REH cell (cell line): Measurements from ENCODE around the genes H1-0 and SOX10.

DNA sequence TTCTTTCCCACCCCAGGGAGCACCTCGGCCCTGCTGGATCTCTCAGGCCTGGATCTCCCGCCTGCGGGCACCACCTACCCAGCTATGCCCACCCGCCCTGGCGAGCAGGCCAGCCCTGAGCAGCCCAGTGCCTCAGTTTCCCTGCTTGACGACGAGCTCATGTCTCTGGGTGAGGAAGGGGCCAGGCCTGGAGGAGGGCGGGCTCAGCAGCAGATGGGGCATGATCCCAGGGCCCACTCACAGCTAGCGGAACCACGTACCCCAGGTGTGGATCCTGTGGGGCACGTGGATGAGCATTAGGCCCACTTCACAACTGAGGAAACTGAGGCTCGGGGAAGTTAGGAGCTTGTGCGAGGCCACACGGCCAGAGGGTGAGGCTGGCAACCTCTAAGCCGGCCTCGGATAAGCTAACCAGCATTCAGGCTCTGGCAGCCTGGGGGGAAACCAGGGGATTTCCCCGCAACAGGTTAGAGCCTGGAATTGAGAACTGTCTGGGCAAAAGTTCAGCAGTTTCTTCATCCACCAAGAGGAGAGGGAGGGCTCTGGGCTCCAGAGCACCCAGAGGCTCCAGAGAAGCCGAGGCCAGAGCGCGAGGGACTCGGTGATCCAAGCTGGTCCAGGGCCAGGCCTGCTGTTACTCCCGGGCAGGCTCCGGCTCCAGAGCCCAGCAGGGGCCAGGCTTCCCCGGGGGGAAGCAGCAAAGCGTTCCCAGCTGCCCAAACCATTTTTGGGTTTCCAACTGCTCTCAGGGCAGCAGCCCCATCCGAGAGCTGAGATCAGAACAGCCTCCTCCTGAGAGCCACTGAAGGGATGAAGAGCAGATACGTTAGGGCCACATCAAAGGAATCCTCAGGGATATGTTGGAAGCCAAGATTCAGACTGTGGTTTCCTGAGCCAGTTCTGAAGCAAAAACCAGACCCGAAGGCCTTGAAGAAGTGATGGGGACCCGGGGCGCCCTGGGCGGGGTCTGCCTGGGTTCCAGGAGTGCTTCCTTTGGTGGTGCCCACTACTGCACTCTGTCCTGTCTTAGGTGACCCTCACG, 13.4 kb upstream of the SH3BP1 start:
- PRO-cap: no peak

- PRO-cap: no peak
These were observed 2.9 kb upstream of the SH3BP1 start for GRCh38 chr22:37636296-37637162.

DNA sequence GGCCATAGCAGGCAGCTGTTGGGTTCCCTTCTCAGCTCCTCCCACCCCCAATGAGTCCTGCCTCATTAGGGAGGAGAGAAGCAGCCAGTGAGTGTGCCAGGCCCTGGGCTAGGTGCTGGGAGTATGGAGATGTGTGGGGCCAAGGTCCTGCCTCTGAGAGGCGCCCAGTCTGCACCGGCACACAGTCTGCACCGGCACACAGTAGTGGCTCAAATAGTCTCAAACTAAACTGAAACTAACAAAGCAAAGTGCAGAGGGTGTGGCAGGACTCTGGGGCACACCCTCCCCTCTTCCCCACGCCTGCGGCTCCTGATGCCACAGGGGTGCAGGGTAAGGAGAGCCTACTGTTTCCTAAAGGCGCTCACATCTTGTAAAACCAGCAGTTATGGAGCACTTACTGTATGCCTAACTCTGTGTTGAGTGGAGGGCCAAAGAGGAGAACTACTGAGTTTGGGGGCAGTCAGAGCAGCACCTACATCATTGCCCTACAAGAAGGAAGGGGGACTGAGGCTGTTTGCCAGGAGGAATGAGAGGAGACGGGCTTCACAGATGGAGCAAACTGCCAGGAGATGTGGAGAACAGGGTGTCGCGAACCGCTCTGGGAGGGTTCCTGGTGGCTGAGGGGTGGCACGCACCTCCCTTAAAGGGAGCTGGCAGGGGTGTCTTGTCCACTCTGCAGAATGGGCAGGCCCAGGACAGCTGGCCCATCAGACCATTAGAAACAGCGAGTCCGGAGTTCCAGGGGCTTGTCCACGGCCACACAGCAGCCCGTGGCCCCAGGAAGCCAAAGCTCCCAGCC, 899 bp upstream of the SH3BP1 start:
- PRO-cap: no peak

DNA sequence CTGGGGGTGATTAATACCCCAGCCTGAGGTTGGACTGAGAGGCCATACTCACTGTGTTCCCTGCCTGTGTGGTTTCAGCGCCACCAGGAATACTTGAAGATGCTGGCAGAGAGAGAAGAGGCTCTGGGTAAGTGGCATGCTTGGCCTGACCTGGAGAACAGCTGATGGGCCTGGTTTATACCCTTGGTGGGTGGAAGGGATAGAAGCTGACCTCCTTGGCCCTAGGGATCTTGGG, 2.0 kb downstream of the NOL12 start:
- PRO-cap: no peak

DNA sequence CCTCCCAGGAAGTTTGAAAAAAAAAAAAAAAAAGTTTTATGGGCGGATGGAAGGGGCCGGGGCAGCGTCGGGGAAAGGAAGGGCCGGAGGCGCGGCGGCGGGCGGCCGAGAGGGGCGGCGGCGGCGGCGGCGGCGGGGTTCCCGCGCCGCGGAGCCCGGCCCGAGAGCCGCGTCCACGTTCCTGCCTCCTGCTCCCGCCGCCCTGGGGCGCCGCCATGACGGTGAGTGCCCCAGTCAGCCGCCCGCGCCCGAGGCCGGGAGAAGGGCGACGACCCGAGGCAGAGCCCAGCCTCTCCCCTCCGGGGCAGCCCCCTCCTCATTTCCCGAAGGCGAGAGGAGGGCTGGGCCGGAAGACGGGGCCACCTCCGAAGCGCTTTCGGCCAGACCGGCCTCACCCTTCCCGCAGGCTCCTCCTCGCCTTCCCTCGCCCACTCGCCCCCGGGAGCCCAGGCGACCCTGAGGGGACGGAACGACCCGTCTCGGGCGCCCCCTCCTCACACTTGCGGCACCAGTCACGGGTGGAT, 49.4 kb downstream of the TRIOBP start:
- PRO-cap: bidirectional peak, plus-strand start at position 64 of the sequence, minus-strand start outside the sequence; bidirectional peak, plus-strand start at position 233 of the sequence, minus-strand start at position 183 of the sequence

GRCh38 chr22:37757342-37758063, 47.5 kb upstream of the H1-0 start:
- PRO-cap: no peak

DNA sequence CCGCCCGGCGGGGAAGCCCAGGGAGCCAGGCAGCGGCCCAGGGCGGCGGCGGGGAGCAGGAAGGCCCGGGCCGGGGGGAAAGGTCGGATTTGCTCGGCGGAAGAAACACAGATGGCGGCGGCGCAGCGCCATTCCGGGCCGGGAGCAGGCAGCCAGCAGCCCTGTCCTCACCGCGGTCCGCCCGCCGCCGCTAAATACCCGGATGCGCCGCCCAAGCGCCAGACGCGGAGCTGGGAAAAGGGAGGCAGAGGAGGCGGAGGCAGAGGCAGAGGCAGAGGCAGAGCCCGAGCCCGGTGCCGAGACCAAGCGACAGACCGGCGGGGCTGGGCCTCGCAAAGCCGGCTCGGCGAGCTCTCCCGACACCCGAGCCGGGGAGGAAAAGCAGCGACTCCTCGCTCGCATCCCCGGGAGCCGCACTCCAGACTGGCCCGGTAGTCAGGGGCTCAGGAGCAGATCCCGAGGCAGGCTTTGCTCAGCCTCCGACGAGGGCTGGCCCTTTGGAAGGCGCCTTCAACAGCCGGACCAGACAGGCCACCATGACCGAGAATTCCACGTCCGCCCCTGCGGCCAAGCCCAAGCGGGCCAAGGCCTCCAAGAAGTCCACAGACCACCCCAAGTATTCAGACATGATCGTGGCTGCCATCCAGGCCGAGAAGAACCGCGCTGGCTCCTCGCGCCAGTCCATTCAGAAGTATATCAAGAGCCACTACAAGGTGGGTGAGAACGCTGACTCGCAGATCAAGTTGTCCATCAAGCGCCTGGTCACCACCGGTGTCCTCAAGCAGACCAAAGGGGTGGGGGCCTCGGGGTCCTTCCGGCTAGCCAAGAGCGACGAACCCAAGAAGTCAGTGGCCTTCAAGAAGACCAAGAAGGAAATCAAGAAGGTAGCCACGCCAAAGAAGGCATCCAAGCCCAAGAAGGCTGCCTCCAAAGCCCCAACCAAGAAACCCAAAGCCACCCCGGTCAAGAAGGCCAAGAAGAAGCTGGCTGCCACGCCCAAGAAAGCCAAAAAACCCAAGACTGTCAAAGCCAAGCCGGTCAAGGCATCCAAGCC, at the start of gene H1-0:
H1-0 (plus strand) TSS at position 221 of the 1,054 bp plus-strand sequence.
- PRO-cap: bidirectional peak, plus-strand start at position 221 of the sequence, minus-strand start at position 144 of the sequence

DNA sequence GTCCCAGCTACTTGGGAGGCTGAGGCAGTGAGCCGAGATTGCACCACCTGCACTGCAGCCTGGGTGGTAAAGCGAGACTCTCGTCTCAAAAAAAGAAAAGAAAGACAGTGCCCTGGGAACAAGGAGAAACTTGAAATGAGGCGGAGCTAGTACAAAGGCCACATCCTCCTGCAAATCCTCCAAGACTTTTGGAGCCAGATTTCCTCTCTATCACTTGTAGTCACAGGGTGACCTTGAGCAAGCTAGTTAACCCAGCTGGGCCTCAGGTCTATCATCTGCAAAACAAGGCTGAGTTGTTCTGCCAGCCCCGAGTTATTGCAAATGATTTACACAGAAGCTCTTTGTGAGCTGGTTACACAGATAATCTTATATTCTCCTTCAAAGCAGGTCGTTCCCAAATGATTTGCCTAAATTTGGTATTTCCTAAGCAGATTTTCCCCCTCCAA, 1.9 kb downstream of the ANKRD54 start:
- PRO-cap: no peak

GRCh38 chr22:37909718-37910246, 3.7 kb downstream of the MICALL1 start:
- PRO-cap: no peak

DNA sequence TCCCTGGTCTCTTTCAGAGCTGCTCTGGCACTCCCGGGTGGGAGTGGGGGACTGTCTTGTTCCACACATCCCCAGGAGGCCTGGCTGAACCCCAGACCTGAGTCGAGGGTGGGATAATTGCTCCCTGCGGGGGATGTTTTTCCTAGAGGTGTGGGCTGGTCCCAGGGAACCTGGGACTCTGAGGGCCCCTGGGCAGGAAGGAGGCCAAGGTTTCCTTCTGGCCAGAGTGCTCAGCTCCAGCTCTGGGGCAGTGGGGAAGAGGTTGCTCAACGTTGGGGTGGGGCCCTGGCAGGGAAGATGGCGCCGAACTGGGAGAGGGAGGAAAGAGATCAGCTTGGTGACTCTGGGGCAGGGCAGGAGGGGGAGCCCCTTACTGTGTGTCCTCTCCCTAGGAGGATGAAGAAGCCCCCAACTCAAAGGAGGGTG, 2.0 kb downstream of the SOX10 start:
- PRO-cap: no peak

- PRO-cap: no peak
These were observed at the start of gene SOX10 for GRCh38 chr22:37984104-37985151. SOX10 (minus strand) TSS chr22:37984555.

GRCh38 chr22:38030217-38031335, 26.6 kb upstream of the PICK1 start:
- PRO-cap: no peak

GRCh38 chr22:38033279-38034028, 23.8 kb upstream of the PICK1 start:
- PRO-cap: no peak

DNA sequence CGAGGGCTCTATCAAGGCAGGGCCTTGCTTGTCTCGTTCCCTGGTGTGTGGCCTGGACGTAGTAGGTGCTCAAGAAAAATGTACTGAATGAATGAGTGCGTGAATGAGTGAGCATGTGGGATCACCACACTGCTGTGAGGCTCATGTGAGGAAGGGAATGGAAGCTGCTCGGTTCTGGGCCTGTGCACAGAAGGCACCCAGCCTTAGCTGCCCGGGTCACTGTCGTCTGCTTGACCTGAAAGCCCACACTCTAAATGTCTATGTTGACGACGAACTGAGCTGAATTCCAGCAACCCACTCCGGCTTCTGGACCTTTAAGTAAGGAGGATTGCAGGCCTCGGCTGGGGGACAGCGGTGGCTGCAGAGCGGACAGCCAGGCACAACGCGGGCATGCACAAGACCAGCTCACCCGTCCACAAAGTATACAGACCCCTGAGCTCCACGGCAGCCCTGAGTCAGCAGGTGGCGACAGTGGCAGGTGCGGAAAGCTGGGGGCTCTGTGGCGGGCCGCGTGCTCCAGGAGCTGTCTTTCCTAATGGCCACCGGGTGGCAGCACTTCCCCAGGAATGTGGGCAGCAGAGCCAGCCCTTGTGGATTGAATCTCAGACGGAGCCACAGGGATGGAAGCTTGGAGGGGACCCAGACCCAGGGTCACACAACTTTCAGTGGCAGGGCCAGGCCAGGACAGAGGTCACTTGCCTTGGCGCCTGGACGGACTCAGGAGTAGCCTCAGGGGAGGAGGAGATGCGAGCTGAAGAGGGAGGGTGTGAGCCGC, 5.1 kb upstream of the PICK1 start:
- PRO-cap: unidirectional peak, plus-strand start at position 605 of the sequence

DNA sequence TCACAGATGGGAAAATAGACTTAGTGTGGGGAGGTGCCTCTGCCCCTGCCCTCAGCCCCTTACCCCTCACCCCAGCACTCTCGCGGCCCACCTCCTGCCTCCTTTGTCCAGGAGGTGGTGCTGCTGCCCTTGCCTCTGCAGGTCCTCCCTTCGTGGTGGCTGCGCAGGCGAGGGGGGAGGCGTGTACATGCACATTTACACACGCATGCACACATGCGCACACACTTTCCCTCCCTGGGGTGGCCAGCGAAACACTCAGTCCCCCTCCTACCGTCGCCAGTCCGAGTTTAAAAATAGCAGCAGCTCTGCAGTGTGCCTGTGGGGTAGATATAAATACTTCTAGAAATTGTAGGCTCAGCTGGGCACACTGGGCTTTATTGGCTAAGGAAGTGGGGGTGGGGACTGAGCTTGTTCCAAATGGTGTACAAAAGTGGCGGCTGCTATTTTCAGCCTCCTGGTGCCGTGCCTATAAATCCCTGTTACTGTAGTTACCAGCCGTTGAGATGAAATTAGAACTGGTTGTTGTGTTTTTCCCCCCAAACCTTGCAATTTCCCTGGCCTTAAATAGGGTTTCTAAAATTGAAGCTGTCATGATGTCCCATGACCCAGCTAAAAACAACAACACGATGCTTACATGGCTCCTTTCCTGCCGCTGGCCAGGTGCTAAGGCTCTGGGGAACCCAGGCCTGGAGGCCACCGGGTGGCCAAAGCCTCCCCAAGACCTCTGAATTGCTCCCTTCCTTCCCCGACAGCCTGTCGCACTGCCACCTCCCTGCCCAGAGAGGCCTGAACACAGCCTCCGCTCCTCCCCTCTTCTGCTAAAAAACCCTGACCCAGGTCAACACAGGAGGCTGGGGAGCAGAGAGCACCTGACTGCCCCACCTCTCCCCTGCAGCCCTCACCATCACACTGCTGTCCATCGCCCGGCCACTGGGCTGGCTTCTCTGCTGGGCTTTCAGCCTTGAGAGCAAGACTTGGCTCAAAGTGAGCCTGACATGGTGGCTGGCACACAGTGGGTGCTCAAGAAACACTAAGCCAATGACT, 12.5 kb downstream of the PICK1 start:
- PRO-cap: bidirectional peak, plus-strand start at position 222 of the sequence, minus-strand start at position 161 of the sequence; bidirectional peak, plus-strand start at position 591 of the sequence, minus-strand start at position 486 of the sequence; bidirectional peak, plus-strand start at position 727 of the sequence, minus-strand start at position 763 of the sequence

GRCh38 chr22:38112320-38112913, 1.9 kb upstream of the BAIAP2L2 start:
- PRO-cap: no peak

DNA sequence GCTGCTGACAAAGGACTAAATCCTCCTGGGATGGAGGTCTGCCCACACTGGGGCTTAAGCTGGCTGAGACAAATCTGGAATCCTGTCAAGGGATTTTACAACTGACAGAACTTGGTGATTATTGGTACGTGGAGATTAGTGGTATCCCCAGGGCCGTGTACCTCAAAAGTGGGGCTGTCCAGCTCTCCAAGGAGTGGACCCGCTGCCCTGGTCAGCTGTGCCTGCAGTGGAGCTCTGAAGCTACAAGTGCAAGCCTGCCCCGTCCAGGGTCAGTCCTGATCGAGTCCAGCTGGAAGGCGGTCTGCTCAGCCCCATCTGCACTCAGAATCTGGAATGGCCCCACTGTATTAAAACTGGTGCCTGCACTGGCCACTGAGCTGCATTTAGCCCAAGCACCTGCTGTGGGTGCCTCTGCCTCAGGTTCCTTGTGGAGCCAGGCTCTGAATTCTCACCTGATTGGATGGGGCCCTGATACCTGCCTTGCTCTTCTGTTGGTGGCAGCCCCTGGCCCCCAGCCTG, 14.3 kb downstream of the PLA2G6 start:
- PRO-cap: no peak

- PRO-cap: no peak
These were observed 2.7 kb downstream of the MAFF start for GRCh38 chr22:38204301-38205131.

DNA sequence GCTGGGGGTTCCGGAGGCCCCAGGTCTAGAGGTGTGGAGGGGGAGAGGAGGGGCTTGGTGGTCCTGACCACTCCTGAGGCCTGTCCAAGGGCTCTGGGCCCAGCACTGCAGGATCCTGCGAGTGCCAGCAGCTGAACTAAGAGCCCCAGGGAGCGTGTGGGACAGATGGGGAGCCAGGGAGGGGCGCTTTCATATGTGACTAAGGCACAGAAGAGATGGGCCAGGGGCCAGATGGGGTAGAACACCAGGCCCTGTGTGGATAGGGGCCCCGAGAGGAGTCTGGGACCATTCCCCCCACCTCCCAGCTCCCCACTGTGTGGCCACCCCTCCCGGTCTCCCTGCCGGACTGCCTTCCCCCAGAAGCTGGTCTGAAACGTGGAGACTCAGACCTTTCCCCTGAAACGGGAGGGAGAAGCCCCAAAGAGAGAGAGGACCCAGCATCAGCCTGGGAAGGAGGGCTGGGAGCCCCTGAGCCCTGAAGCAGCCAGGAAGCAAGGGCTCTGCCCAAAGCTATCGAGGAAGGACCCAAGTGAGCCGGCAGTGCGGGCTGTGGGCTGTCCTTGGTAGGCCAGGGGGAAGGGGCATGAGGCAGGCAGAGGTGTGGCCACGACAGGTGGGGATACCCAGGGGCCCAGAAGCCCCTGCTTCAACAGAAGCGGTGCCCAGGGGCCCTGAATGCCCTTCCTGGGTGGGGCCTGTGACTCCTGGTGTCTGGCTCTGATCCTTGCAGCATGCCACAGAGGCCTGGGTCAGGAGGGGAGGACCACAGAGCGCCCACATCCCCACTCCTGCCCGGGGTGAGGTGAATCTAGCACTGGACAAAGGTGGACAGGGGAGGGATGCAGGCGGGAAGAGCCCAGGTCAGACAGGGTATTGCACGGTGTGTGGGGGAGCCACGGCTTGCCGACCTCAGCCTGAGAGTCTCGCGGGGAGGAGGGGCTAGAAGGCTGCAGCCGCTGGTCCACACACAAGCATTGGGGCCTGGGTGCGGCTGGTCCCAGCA, 18.7 kb downstream of the MAFF start:
- PRO-cap: no peak

- PRO-cap: no peak
These were observed 35.2 kb downstream of the MAFF start for GRCh38 chr22:38236739-38237574.